ENCODE data around the genes TSPAN8 and LGR5.

GRCh38 chr12:68609850-68610307 is 820 bp upstream of the RAP1B start:
- PRO-cap = no peak
- RAMPAGE, long total RNA, 3 experiments = no peak in any of the 3 experiments

DNA sequence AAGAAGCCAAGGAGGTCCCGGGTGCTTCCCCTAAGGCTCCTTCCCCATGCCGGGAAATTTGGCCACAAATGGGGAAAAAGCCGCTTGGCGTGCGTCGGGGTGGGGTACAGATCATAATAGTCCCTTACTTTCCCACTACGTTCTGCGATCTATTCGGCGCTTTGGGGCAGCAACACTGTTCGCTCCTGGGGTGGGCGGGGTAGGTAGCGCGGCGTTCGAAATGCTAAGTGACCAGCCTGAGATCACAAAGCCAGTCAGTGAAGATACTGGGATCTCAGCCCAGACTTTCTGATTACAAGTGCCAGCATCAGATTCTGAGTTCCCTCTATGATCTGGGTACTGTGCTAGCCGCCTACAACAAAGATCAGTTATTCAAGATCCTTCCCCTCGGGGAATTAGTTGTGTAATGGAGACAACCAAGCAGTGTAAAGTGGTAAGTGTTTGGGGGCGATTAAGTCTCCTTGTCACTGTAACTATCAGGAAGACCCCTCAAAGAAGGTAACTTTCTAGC is 436 bp downstream of the NUP107 start:
- PRO-cap = no peak
- RAMPAGE, long total RNA, 3 experiments = no peak in any of the 3 experiments

GRCh38 chr12:68845141-68845994 is 37.4 kb downstream of the MDM2 start:
- PRO-cap = no peak
- RAMPAGE, long total RNA, 3 experiments = no peak in any of the 3 experiments

DNA sequence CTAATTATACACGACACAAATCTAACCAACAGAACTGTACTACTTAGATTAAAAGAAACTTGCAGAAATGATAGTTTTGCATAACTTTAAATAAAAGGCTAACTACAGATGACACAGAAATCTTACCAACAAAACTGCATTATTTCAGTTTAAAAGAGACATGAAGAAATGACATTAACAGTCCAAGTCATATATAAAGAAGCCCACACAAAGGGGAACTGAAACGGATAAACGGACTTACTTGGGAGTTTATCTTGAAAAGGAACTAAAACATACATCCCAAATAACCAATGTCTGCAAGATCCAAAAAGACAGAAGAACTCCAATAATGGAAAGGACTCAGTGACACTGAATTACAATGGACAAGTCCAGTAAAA is 868 bp downstream of the CPM start:
- PRO-cap = no peak
- RAMPAGE, long total RNA, 3 experiments = no peak in any of the 3 experiments

GRCh38 chr12:69102935-69103450 is 136.4 kb upstream of the CPSF6 start:
- PRO-cap = no peak
- RAMPAGE, long total RNA, 3 experiments = no peak in any of the 3 experiments

- PRO-cap = no peak
- RAMPAGE, long total RNA, 3 experiments = no peak in any of the 3 experiments
Measured at GRCh38 chr12:69157009-69157451, 82.3 kb upstream of the CPSF6 start.

GRCh38 chr12:69262128-69262907 is 22.9 kb downstream of the CPSF6 start:
- PRO-cap = no peak
- RAMPAGE, long total RNA, 3 experiments = no peak in any of the 3 experiments

DNA sequence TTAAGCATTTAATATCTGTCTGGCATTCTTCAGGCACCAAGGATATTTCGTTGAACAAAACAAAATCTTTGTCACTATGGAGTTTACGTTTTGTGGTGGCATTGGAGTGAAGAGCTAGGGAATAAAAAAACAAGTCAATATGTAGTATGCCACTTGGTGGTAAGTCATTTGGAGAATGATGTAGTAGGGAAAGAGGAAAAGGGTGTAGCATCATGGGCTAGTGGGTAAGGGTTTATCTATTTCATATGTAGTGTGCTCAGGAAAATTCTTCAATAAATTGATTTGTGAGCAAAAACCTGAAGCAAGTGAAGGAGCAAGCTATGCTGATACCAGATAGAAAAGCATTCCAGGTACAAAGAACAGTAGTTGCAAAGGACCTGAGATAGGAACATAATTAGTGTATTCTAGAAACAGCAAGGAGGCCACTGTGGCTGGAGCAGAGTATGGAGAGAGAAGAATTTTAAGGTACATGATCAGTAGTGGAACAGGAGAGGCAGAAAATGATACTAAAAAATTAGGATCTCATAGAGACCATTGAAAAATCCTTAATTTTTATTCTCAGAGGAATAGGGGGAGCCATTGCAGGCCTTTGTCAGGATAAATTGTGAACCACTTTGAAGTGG is 41.8 kb upstream of the CCT2 start:
- PRO-cap = no peak
- RAMPAGE, long total RNA, 3 experiments = no peak in any of the 3 experiments

GRCh38 chr12:69657624-69658100 is 41.4 kb downstream of the BEST3 start:
- PRO-cap = no peak
- RAMPAGE, long total RNA, 3 experiments = no peak in any of the 3 experiments

GRCh38 chr12:69738148-69738826 is 373 bp upstream of the RAB3IP start:
- PRO-cap = bidirectional peak, plus-strand start at chr12:69738881, minus-strand start at chr12:69738624
- RAMPAGE, long total RNA, 3 experiments = no peak in any of the 3 experiments

- PRO-cap = no peak
- RAMPAGE, long total RNA, 3 experiments = no peak in any of the 3 experiments
Measured at GRCh38 chr12:70223163-70224114, 19.8 kb upstream of the CNOT2 start.

GRCh38 chr12:70241479-70242144 is 1.6 kb upstream of the CNOT2 start:
- PRO-cap = no peak
- RAMPAGE, long total RNA, 3 experiments = no peak in any of the 3 experiments

- PRO-cap = no peak
- RAMPAGE, long total RNA, 3 experiments = no peak in any of the 3 experiments
Measured at GRCh38 chr12:70324155-70324671, 41.9 kb upstream of the KCNMB4 start.

DNA sequence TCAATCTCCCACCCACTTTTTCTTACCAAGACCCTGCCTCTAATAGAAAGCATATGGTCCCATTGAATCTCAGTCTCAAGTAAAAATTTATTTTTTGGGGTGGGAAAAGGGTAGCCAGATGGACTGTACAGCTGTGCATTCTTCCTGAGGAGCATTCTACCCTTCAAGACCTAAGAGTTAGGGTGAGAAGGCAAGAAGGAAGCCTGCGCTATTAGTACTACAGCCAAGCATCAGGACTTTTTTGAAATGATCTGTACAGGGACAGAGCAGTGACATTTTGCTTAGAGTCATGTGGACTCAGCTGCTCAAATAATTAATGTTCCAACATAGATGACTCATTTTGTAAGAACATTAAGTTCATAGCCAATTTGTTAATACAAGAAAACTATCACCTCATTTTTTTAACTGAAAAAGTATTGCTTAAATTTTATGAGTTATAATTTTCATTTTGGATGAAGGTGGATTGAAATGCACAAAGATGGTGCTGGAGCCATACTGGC is 92.5 kb downstream of the KCNMB4 start:
- PRO-cap = no peak
- RAMPAGE, long total RNA, 3 experiments = no peak in any of the 3 experiments

- PRO-cap = bidirectional peak, plus-strand start at chr12:70536297, minus-strand start at chr12:70535999
- RAMPAGE, long total RNA, 3 experiments = no peak in any of the 3 experiments
Measured at GRCh38 chr12:70535678-70536459, 101.4 kb downstream of the PTPRB start.

DNA sequence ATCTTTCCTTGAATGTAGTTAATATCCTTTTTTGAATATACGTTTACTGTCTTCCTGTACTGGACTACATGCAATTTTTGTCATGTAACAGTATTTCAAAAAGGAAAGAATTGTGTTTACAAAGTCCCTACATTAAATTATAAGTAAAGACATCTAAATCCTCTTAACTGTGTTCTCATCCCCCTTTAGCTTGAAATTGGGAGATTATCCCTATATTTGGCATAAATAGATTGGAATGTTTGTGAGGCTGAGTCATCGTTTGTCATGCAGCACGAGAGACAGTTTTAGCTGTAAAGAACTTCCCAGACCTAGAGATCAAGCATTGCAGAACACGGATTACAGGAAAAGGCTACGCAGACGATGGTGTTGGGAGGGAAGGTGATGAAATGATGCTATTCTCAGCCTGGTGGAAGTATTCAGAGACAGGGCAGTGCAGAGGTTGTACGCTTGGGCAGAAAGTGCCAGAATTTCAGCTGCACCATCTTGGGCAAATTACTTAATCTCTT is 93.8 kb downstream of the PTPRB start:
- PRO-cap = no peak
- RAMPAGE, long total RNA, 3 experiments = no peak in any of the 3 experiments

GRCh38 chr12:70586554-70587121 is 50.6 kb downstream of the PTPRB start:
- PRO-cap = no peak
- RAMPAGE, long total RNA, 3 experiments = no peak in any of the 3 experiments

DNA sequence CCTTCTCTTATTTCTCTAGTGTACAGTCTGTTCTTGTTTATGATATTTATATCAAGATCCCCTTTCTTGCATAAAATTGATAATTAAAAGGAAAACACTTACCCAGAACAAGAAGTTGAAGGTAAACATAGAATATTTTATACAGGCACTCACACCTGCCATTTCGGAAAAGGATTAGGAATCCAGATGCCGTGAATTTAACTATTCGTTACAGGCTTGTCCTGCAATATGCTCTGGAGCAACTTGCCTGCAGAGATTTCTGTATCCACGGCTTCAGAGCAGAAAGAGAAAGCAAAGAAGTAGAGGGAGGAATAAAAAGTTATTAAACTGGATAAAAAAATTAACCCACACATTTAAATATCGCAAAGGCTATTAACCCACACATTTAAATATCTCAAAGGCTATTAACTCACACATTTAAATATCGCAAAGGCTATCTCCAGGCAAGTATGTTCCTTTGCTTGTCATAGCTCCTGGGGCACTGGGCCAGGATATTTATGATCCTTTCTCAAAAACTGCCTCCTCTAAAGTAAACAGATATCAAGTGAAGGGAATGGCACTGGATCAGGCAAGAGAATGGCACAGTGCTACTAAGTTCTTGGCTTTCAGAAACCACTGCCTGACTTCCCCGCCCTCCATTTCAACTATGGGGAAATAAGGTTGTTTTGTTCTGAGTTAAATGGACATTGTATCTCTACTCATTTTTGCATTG is at the start of gene TSPAN8:
Gene TSPAN8 (minus strand): TSS at position 483 of the 712 bp plus-strand sequence.
- PRO-cap = bidirectional peak, plus-strand start at position 602 of the sequence, minus-strand start at position 578 of the sequence
- RAMPAGE, long total RNA, 3 experiments = start-site peak on the minus strand in 3 of 3 experiments, centred at positions 257 to 509 of the sequence, 8 to 221 reads per replicate

DNA sequence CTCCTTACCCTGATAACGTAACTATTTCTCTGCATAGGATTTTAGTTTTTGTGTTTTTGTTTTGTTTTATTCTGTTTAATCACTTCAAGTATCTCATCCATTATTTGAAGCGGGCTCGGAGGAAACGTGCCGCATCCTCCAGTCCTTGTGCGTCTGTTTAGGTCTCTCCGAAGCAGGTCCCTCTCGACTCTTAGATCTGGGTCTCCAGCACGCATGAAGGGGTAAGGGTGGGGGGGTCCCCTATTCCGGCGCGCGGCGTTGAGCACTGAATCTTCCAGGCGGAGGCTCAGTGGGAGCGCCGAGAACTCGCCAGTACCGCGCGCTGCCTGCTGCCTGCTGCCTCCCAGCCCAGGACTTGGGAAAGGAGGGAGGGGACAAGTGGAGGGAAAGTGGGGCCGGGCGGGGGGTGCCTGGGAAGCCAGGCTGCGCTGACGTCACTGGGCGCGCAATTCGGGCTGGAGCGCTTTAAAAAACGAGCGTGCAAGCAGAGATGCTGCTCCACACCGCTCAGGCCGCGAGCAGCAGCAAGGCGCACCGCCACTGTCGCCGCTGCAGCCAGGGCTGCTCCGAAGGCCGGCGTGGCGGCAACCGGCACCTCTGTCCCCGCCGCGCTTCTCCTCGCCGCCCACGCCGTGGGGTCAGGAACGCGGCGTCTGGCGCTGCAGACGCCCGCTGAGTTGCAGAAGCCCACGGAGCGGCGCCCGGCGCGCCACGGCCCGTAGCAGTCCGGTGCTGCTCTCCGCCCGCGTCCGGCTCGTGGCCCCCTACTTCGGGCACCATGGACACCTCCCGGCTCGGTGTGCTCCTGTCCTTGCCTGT is at the start of gene LGR5:
Gene LGR5 (plus strand): TSS at position 496 of the 819 bp plus-strand sequence.
- PRO-cap = unidirectional peak, plus-strand start at position 289 of the sequence; bidirectional peak, plus-strand start at position 468 of the sequence, minus-strand start at position 357 of the sequence
- RAMPAGE, long total RNA, 3 experiments = no peak in any of the 3 experiments

DNA sequence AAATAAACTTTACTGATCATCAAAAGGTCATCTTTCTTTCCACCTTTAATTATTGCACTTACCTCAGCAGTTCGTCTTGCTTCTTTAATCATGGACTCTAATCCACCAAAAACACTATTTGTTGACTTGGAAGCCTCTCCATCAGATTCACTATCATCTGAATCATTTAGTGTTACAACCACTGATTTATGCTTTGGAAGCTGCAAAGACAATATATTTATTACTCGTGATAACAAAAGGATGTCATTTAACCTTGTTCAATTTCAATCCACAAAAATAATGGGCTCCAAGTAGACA is 28.3 kb downstream of the ZFC3H1 start:
- PRO-cap = no peak
- RAMPAGE, long total RNA, 3 experiments = start-site peak on the minus strand in 1 of 3 experiments, centred at position 104 of the sequence, 17 reads per replicate